BJ (cell line): ENCODE measurements around the gene GAMT.

- CAGE, long polyA plus RNA = no peak
- RRBS = no CpG with 5 or more reads among the region's 16 CpGs
These were observed 3.1 kb upstream of the NDUFS7 start for GRCh38 chr19:1380435-1381118.

- CAGE, long polyA plus RNA = no peak
- RRBS = 63% methylated on average over 14 of the region's 40 CpGs
These were observed 4.3 kb downstream of the GAMT start for GRCh38 chr19:1396839-1397692.

DNA sequence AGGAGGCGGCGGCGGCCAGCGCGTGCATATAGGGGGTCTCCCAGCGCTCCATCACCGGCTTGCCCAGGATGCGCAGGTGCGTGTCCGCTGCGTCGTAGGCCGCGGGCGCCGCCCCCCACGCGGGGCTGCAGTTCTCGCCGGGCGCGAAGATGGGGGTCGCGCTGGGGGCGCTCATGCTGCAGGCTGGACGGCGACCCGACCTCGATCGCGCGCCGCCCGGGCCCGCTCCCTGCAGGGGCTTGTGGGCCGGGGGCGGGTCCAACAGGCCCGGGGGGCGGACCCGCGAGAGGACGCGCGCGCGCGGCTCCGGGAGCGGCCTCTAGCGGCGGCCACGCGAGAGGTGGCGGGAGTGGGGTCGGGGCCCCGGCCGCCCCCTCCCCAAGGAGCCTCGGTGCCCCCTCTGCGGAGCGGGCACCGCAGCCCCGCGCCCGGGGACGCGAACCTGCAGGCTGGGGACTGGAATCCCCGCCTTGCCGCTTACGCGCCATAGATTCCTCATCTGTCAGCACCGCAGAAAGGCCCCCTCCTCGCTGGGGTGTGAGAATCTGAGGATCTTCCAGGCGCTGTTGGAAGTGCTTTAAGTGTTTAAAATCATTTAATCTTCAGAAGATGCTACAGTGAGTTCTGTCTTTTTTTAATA is at the start of gene GAMT:
GAMT (minus strand) TSS at position 241 of the 640 bp plus-strand sequence.
- CAGE, long polyA plus RNA = no peak
- RRBS = under 1% methylated on average over 56 of the region's 73 CpGs

DNA sequence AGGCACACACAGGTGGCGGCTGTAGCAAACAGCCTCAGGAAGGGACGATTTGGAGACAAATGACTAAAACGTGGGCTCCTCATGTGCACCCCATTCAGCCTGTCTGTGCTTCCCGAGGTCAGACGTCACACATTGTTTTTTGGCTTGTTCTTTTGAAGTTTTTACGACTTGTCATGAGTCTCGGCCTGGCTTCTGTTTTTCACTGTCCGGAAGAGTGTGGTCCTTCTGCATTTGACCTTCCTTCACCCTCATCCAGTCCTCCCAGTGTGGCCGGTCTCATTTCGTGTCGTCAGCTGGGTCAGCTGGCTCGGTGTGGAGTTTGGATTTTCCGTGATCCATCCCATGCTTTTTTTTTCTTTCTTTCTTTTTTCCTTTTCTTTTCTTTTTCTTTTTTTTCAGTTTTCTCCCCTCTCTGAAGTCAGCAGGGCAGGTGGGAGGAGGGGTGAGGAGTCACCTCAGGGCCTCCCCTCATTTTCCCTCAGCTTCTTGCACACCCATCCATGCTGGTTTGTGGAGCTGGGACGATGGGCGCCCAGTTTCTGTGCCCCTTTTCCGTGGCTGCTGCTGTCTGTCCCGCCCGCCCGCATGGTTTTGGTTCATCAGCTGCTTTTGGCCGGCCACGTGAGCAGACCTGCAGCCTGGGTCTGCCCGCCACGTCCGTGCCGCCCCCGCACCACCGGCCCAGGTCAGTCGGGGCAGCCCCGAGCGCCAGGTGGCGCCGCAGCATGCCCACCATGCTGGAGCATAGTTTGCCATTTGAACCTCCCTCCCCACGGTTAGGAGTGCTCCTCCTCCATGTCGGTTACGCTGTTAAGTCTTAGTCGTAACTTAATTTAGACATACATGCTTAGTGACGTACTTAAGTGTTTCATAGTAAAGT is 15.3 kb downstream of the DAZAP1 start:
- CAGE, long polyA plus RNA = no peak
- RRBS = 33% methylated on average over 4 of the region's 37 CpGs

- CAGE, long polyA plus RNA = no peak
- RRBS = 92% methylated on average over 5 of the region's 34 CpGs
These were observed 4.2 kb upstream of the RPS15 start for GRCh38 chr19:1433898-1434543.

DNA sequence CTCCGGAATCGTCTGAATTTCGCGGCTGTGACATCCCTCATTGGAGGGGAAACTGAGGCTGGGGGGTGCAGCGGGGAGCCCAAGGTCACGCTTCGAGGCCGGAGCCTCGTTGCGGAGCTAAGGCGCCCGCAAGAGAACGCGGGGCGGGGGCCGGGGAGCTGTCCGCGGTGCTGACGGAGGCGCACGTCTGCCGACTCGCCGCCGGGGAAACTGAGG is 3.1 kb upstream of the APC2 start:
- CAGE, long polyA plus RNA = no peak
- RRBS = 3% methylated on average over 25 of the region's 25 CpGs

DNA sequence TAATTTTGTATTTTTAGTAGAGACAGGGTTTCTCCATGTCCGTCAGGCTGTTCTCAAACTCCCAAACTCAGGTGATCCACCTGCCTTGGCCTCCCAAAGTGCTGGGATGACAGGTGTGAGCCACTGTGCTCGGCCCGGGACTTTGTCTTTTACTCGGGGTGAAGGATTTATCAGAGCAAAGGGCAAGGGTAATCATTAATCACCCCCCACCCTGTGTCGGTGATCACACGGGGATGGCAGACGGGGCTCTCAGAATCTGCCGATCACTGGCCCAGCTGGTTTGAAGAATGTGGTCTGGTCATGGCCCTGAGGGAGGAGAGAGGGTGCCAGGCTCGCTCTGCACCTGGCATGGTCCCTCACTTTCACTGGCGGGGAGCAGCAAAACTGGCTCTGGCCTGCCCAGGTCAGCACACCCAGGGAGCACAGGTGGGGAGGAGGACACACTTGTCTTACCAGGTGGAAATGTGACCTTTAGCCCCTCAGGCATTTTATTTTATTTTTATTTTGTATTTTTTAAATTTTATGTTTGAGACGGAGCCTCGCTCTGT is 10.2 kb downstream of the REEP6 start:
- CAGE, long polyA plus RNA = no peak
- RRBS = no CpG with 5 or more reads among the region's 12 CpGs

- CAGE, long polyA plus RNA = no peak
- RRBS = 3% methylated on average over 44 of the region's 61 CpGs
These were observed 312 bp downstream of the PLK5 start for GRCh38 chr19:1524185-1524592.

GRCh38 chr19:1643318-1643852 is 9.0 kb downstream of the TCF3 start:
- CAGE, long polyA plus RNA = no peak
- RRBS = no CpG with 5 or more reads among the region's 10 CpGs

DNA sequence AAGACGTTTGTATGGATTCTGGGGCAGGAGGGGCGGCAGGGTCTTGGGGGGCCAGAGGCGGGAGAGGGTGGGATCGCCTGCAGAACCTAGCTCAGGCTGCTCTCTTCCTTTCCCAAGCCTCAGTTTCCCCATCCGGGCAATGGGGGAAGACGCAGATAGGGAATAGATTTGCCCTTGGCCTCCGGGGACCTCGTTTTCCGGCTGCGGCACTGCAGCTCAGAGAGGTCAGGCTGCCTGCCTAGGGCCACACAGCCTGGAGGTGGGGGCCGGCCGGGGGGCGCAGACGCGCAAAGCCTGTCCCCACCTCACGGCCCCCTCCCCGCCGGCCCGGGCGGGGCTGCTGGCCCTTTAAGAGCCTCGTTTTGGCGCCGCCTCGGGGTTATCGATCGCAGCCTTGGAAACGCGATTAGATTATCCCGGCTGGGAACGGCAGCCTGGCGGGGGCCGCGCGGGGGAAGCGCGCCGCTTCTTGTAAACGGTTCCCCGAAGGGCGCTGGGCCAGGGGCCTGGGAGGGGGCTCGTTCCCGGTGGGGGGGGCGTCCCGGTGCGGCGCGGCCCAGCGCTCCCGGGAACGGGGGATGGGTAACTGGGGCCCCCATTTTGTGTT is 23.3 kb upstream of the TCF3 start:
- CAGE, long polyA plus RNA = no peak
- RRBS = 8% methylated on average over 23 of the region's 50 CpGs

DNA sequence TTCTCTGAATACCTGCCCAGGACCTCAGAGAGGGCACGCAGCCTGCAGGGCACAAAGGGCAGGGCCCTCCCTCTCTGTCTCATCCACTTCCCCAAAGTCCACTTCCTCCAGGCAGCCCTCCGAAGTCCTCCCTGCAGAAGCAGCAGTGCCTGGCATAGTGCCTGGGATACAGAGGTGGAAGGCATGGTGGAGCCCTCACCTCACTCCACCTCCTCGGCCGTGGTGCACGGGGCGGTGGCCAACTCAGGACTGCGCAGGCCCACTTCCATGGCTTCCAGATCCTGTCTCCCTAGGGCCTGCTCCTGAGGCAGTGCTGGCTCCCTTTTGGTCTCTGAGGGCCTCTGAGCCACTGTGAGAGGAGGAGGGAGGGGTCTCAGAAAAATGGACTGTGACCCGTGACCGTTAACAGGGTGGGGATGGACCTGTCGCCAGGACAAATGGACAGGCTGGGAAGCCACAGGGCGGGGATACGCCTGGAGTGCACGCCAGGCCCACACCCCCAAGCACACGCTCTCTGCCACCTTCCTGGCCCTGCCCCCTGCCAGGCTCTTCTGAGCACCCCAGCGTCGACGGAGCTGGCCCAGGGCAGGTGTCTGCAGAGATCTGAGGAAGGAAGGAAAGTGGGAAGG is 8.5 kb downstream of the REXO1 start:
- CAGE, long polyA plus RNA = no peak
- RRBS = no CpG with 5 or more reads among the region's 17 CpGs

GRCh38 chr19:1935527-1936557 is 5.1 kb upstream of the CSNK1G2 start:
- CAGE, long polyA plus RNA = no peak
- RRBS = no CpG with 5 or more reads among the region's 18 CpGs

GRCh38 chr19:1943131-1943463 is 2.1 kb downstream of the CSNK1G2 start:
- CAGE, long polyA plus RNA = no peak
- RRBS = no CpG with 5 or more reads among the region's 10 CpGs

DNA sequence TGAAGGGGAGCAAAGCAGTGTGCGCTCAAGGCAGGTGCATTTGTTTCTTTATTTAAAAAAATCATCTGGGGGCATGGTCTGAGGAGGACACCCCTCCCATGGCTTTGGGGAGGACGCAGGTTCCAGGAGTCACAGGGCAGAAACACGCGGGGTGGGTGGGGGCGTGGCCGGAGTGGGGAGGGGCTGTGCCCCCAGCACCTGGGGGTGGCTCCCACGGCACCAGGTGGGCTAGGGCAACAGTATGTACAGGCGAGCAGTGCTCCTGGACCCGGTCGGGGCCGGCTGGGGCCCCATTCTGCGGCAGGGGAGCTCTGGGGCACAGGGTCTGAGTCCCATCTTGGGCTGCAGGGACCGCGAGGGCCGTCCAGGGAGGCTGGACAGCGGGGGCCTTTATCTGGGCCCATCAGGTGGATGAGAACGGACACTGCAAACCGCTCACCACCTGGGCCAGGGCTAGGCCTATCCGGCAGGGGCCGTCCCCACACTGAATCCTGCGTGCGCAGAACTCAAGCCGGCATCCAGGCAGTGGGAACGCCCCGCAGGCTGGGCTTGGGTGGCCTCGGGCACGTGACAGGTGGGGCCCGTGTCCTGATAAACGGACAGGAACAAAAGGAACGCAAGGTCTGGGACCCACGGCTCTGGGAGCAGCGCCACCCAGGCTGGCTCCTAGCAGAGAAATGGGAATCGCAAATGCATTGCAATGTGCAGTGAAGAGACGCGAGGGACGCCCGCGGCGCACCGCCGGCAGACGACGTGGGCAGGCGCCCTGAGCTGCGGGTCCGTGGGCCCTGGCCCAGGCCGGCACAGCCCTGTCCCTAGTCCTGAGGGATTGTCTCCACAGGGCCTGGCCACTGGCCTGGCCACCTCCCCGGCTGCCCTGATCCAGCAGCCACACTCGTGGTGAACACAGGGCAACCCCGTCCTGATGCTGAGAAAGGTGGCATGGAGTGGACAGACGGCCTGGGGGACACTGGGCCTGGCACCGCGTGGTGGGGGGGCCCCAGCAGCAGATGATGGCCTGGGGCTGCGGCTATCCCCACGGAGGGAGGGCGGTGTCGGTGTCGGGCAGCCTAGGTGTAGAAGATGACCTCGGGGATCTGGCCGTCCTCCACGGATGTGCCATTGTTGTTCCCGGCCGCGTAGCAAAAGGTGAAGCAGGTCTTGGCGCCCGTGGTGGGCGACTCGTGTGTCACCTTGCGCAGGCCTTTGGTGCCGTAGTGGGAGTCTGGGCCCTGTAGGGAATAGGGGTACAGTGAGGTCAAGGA is 29.7 kb downstream of the BTBD2 start:
- CAGE, long polyA plus RNA = no peak
- RRBS = 87% methylated on average over 14 of the region's 70 CpGs

DNA sequence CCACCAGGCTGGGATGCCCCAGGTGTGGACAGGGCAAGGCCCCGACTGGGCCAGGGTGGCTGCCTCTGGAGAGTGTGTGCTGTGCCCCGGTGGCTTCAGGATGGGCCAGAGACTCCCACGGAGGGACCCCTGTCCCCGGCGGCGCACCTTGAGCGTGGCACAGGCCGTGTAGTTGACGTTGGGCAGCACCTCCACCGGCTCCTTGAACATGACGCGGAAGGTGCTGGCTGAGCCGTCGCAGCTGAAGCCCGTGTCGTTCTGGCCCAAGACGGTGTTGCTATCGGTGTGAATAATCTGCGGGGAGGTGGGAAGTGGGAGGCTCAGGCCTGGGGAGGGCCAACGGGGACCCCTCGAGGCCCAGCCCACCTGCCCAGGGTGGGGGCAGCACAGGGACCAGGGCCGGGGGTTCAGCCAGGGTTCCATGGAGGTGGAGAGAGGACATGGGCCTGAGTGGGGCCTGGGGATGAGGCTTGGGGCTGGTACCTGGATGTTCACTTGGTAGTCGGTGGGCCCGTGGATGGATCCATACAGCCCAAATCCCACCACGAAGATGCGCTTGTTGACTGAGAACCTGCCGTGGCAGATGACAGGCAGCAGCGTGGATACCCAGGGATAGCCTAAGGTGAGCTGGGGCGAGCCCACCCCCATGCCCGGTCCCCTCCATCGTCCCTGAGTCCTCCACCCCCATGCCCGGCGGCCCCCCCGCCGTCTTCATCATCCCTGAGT is 28.7 kb downstream of the BTBD2 start:
- CAGE, long polyA plus RNA = no peak
- RRBS = 86% methylated on average over 10 of the region's 35 CpGs

GRCh38 chr19:1997894-1998446 is 17.5 kb downstream of the BTBD2 start:
- CAGE, long polyA plus RNA = no peak
- RRBS = no CpG with 5 or more reads among the region's 13 CpGs

GRCh38 chr19:2044881-2045929 is 5.8 kb downstream of the MKNK2 start:
- CAGE, long polyA plus RNA = no peak
- RRBS = 61% methylated on average over 2 of the region's 26 CpGs

DNA sequence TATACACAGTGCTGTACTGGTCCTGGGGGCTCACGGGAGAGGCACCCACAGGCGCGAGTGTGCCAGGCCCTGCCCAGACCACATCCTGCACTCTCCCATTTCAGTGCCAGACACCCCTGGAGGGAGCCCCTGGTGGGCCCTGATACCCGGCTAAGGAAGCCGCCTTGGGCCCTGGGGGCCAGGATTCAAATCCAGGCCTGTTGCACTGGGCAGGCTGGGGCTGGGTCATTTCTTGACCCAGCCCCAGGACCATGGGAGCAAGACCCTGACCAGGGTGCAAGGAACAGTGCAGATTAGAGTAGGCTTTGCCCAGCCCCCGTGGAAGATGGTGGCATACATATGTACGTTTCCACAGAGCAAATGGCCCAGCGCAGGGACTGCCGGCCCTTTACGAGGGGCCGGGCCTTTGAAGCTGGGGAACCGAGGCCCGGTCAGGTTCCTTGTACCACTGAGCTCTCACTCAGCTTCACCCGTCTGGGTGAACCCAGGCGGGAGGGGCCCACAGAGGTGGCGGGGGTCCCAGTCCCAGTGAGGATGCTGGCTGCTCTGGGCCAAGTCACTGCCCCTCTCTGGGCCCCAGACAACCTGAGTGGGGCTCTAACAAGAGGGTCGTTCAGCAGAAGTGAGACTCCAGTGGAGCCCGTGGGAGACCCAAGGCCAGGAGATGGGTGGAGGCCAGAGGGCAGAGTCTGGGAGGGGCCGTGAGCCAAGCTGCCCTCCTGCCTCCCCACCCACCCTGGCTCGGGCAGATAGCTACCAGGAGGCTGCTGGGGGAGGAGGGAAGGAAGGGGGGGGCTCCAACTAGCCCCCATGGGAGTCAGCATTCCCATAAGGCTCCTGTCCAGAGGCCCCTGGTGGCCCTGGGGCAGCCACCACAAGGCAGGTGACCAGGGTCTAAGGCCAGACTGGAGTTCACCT is 2.8 kb downstream of the MKNK2 start:
- CAGE, long polyA plus RNA = no peak
- RRBS = no CpG with 5 or more reads among the region's 20 CpGs

DNA sequence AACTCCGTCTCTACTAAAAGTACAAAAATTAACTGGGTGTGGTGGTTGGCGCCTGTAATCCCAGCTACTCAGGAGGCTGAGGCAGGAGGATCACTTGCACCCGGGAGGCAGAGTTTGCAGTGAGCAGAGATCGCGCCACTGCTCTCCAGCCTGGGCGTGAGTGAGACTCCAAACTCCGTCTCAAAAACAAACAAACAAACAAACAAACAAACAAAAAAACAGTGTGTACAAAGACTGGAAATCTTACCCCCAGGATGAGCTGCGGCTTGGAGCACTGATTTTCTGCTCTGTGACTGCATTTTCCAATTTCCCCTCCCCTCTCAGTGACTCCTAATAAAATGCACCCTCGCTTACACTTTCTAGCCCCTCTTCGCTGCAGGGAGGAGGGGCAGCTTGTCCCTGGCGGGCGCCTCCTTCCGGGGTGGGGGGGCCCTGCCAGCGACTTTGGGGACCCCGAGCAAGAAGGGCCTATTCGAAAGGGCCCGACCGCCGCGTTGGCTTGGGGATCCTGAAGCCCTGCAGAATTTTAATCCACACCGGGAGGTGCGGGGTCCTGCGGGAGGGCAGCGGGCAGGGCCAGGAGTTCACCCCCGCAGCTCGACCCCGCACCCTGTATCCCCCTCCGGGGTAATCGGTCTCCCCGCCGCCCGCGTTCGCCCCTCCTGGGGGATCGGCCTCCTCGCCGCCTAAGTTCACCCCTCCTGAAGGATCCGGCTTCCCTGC is 971 bp downstream of the MOB3A start:
- CAGE, long polyA plus RNA = no peak
- RRBS = 36% methylated on average over 17 of the region's 38 CpGs

GRCh38 chr19:2097203-2097342 is 358 bp downstream of the IZUMO4 start:
- CAGE, long polyA plus RNA = no peak
- RRBS = 5% methylated on average over 6 of the region's 8 CpGs